Measurements from ENCODE around the genes SCAND1 and CNBD2.

GRCh38 chr20:35625914-35626976 lies 10.6 kb downstream of the SPAG4 start:
- RAMPAGE, long total RNA: no peak
- RRBS: no CpG with 5 or more reads among the region's 18 CpGs

DNA sequence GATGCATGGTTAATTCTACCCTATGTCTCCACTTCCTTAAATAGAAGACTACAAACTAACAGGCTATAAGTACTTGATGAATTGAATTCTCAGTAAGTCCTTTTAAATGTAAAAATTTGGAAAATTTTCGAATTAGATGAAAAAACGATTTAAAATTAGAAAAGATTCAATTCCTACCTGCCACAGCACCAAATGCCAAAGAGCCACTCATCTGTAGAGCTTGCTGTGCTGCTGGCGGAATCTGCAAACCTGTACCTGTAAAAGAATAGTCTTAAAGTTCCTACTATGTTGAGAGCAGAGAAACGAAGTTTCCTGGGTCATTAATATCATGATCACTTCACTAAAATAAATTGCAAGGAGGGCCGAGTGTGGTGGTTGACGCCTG lies 13.6 kb downstream of the ROMO1 start:
- RAMPAGE, long total RNA: no peak
- RRBS: no CpG with 5 or more reads among the region's 6 CpGs

DNA sequence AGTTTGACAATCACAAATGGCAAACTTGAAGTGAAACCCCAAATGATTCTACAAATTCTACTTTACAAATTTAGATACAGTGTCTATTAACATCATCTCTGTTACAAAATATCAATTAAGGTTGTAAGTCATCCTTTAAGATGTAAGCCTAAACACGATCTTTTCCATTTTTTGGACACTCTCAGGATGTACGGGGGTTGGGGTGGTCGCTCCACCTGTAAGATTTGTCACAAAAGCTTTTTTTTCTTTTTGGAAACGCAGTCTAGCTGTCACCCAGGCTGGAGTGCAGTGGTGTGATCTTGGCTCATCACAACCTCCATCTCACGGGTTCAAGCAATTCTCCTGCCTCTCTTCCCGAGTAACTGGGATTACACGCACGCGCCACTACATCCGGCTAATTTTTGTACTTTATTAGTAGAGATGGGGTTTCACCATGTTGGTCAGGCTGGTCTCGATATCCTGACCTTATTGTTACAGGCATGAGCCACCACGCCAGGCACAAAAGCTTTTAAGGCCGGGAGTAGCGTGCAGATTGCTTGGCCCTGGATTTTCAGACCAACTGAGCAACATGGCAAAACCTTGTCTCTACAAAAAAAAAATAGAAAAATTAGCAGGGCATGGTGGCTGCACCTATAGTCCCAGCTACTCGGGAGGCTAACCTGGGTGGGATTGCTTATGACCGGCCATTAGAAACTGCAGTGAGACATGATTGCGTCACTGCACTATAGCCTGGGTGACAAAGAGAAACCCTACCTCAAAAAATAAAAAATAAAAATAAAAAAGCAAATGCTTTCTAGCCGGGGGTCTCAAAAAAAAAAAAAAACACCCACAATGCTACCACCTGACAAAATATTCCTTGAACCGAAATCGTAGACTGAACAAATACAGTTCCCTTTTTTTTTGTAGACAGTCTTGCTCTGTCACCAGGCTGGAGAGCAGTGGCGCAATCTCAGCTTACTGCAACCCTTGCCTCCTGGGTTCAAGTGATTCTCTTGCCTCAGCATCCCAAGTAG lies 15.2 kb downstream of the RBM39 start:
- RAMPAGE, long total RNA: no peak
- RRBS: no CpG with 5 or more reads among the region's 21 CpGs

DNA sequence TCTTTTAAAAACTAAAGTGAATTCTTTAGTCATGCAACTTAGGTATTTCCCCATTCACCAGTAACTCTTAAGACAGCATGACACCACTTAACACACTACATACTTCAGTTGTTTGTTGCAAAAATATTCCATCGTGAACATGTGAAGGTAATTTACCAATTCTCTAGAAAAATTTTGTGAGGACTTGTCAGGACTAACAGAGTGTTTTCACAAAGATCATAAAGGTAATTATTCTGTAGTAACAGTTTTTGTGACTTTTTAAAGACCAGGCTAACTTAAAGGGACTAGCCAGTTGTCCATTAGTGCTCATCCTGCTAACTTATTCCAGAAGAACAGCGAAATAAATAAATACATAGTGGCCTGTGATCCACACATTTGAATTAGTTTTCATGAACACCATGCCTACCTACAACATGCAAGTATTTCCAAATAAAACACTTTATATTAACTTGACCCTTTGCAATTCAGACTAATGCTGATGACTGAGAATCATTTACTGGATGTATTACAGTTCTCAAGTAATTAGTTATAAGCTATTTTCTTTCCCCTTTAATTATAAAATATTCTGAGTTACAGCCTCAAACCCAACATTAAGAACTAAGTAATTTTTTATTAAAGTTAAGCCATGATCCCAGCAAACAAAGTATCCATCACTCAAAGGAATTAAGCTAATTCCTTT lies 11.9 kb downstream of the RBM39 start:
- RAMPAGE, long total RNA: no peak
- RRBS: no CpG with 5 or more reads among the region's 2 CpGs

DNA sequence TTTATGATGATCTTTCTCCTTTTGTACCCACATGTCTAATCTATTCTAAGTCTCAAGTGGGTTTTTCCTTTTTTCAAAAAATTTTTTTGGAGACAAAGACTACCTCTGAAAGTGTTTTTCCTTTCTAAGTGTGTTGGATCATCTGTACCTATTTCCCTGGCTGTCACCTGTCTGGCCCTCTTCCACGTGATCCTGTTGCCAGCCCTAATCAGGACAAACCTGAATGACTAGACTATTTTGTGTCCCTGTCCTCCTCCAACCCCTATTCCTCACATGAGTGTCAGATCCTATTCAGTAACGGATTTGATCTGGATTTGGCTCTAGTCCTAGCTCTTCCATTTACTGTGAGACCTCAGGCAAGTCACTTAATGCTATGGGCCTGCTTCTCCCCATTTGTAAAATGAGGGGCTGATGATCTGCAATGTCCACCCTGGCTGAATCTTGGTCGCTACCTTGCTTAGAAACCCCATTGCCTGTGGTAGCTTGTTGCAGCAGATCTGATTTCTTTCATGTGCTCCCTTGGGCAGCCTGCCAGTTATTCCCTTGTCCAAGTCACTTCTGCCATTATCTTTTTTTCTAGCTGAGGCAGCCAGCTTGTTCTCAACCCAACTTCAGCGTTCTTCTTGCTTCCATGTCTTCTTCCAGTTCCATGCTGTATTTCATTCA lies 4.8 kb downstream of the PHF20 start:
- RAMPAGE, long total RNA: no peak
- RRBS: no CpG with 5 or more reads among the region's 4 CpGs

GRCh38 chr20:35832183-35832773 lies 60.5 kb downstream of the PHF20 start:
- RAMPAGE, long total RNA: no peak
- RRBS: no CpG with 5 or more reads among the region's 4 CpGs

DNA sequence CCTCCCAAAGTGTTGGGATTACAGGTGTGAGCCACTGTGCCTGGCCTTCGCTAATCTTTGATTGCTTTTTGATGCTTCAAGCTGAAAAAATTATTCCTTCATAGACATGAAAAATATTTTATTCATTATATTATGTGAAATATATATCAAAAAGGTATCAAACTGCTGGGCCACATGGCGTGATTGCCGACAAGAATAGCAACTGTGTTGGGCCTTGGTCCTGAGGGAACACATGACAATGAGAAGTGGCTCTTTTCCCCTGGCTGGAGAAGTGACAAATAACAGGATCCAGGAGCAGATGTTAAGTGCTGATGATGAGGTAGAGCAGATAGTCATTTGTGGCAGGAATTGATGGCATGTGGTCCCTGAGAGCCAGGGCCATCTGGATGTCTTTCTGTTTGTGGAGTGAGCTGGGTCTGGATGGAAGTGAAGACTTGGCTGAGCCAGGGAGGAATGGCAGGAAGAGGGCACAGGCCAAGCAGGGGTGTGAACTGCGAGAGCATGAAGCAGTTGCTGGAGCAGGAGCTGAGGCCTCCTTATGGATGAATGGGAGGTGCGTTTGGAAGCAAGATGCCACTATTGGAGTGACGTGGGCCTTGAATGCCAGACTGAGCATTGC lies 67.8 kb downstream of the SCAND1 start:
- RAMPAGE, long total RNA: no peak
- RRBS: no CpG with 5 or more reads among the region's 6 CpGs

DNA sequence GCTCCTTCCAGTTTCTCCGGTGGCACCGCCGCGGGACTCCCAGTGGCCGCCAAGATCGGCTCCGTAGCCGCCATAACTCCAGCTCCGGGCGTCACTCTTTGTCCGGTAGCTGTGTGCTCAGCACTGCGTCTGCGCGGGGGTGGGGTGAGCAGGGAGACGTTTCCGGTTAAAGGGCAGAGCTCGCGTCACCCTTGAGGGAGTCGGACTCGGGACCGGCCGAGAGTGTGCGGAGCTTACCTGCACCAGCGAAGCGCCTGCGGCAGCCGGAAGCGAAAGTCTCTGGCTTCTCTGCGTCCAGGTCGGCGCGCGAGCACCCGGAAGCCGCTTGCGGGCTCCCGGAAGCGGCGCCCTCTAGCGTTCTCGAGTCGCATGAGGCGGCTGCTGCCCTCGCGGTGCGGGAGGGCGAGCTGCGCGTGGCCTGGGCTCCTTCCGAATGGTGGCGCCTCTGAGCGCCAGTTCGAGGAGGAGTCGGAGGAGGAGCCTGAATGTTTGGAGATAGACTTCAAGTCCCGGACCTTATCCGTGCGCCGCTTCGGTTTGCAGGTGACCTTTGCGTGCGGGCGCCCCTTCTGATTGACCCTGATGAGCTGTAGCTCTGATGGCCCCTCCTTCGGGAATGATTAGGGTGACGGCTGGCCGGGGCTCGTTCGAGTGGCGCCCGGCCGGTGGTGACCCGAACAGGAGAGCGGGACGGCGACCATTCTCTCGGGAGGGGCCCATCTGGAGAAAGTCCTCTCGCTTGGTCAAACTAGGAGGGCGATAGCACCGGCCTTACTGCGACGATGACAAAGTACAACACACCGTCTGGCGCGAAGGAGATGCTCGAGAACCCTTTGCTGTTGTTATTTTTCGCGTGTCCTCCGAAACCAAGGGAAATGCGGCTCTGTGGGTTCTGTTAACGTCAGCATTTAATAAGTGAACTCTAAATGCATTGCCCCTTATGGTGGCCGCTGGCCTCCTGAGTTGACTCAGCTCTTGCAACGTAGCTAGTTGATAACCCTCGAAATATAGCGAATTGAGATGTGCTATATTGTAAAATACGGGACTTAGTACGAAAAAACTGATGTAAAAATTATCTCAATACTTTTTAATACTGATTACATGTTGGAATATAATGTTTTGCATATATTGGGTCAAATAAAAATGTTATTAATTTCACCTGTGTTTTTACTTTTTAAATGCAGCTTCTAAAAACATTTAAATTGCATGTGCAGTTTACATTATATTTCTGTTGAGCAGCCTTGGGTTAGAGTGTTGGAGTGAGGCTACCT lies at the start of gene SCAND1:
TSS of gene SCAND1 (minus strand) at position 292 of the 1,271 bp plus-strand sequence.
- RAMPAGE, long total RNA: start-site peak on the minus strand centred at position 107 of the sequence, 42 bp wide, 203 and 277 reads in 2 replicates; start-site peak on the minus strand centred at position 297 of the sequence, 119 bp wide, 255 and 191 reads in 2 replicates
- RRBS: under 1% methylated on average over 33 of the region's 95 CpGs

DNA sequence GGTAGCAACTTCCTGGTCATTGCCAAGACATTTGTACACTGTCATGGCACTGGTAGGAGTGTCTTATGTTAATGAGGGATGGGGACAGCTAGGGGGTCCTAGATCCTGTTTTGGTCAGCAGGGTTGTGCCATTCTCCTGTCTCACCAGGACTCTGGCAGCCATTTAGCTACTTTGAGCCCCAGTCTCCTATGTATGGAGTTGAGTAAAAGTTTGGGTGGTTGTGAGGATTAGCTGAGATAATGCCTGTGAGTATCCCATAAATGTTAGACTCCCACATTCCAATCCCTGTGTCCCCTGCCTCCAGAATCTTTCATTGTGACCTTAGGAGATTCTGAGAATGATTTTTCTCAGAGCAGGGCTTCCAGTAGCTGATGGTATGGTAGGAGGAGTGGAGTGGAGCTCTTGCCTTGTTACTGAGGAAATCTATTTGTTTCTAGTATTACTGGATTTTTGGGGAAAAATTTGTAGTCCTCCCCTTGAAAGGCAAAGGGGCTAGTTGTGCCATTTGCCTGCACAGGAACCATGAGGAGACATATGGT lies at the start of gene CNBD2:
TSS of gene CNBD2 (plus strand) at position 351 of the 540 bp plus-strand sequence.
- RAMPAGE, long total RNA: no peak

GRCh38 chr20:36062599-36063225 lies 91.8 kb upstream of the EPB41L1 start:
- RAMPAGE, long total RNA: no peak
- RRBS: no CpG with 5 or more reads among the region's 4 CpGs

DNA sequence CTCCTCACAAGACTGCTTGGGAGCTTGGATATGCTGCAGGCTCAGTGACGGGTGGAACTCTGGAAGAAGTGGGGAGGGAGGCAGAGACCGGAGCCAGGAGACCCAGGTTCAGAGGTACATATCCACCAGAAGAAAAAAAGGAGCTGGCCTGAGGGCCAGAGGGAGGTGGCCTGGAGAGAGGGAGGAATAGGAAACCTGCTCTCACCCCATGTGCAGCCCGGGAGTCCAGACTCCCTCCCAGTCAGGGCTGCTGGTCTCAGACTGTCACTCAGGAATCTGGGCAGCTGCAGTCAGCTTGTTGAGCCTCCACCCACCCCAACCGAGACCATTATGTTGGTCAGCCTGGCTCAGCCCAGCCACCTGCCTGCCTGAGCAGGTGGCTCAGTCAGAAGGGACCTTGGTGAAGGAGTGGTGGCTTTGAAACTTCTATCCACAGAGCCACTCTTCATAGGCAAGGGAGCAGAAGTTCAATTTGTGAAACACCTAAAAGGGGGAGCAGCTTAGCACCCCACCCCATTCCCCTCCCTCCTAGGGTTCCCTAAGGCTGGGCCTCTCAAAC lies 53.4 kb upstream of the EPB41L1 start:
- RAMPAGE, long total RNA: no peak
- RRBS: no CpG with 5 or more reads among the region's 4 CpGs

DNA sequence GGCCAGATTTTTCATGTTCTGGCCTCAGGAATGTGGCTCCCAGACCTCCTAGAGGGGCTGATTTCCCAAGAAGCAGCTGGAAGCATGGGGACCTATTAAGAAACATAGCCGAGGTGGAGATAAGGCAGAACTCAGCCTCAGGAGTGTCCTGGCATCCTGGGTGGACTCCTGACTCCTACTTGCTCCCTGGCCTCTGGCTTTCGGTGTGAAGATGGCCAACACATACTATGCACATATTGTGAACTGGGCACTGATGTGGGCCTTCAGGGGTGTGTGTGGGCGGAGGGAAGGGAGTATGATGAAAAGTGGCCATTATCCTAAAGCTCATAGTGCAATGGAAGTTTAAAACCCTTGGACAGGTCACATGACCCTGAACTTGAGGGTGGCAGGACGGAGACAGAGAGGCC lies 6.6 kb upstream of the EPB41L1 start:
- RAMPAGE, long total RNA: no peak
- RRBS: no CpG with 5 or more reads among the region's 4 CpGs

- RAMPAGE, long total RNA: no peak
- RRBS: no CpG with 5 or more reads among the region's 8 CpGs
Observed at GRCh38 chr20:36216475-36217306, 19.6 kb upstream of the AAR2 start.

DNA sequence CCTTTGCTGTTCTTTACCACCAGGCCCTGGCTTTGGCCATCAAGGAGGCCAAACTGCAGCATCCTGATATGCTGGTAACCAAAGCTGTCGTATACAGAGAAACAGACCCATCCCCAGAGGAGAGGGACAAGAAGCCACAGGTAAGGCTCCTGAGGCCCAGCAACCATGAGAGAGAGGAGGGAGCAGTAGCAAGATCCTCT lies 14.1 kb upstream of the AAR2 start:
- RAMPAGE, long total RNA: no peak
- RRBS: no CpG with 5 or more reads among the region's 1 CpG

- RAMPAGE, long total RNA: no peak
- RRBS: no CpG with 5 or more reads among the region's 6 CpGs
Observed at GRCh38 chr20:36255889-36256405, 19.7 kb downstream of the AAR2 start.

- RAMPAGE, long total RNA: no peak
- RRBS: no CpG with 5 or more reads among the region's 19 CpGs
Observed at GRCh38 chr20:36460398-36460984, 80.8 kb upstream of the MYL9 start.

GRCh38 chr20:36468317-36468757 lies 73.0 kb upstream of the MYL9 start:
- RAMPAGE, long total RNA: no peak
- RRBS: no CpG with 5 or more reads among the region's 5 CpGs

DNA sequence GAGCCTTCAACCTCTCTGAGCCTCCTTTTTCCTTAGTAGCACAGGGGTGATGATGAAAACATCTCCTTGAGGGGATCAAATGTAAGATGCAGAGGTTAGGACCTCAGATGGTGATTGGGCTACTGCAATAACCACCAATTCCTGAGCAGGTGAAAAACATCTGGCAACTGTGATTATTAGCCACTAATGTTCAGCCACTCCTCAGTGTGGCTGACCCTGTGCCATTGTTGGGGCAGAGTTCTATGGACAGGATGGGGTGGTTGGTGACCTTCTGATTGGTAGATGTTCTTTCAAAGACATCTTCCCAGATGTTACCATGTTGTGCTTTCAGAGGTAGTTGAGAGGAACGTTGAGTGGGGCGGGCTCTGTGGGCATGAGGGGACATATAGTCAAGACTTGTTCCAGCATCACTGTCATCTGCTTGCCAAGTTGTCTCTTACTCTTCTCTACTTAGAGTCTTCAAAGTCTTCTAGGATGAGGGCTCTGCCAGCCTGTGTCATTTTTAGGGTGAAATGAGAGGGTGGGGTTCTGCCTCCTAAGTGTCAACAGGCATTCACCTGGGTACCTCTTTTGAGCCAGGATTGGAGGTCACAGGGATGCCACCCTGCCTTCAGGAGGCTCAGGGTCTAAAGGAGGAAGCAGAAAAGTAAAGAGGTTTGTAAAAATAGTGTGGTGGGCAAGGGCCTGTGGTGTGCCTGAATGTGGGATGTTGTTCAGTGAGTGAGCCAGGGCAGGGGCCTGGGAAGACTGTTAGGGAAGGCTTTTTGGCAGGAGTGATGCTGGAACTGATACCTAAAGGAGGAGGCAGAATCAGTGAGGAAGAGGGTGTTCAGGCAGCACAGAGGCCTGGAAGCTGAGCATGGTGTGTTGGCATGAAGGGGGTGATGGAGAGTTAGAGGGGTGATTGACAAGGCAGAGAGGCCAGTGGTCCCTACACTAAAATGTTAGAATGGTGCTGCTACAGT lies 62.2 kb upstream of the MYL9 start:
- RAMPAGE, long total RNA: no peak
- RRBS: no CpG with 5 or more reads among the region's 2 CpGs

GRCh38 chr20:36484236-36485077 lies 56.9 kb upstream of the MYL9 start:
- RAMPAGE, long total RNA: no peak
- RRBS: no CpG with 5 or more reads among the region's 9 CpGs

- RAMPAGE, long total RNA: no peak
- RRBS: no CpG with 5 or more reads among the region's 5 CpGs
Observed at GRCh38 chr20:36491784-36492319, 49.5 kb upstream of the MYL9 start.

Data from kidney epithelial cell (primary cell).